Urinary bladder (tissue), 3 donors: ENCODE data around the genes PLSCR2, HLTF and TM4SF18.

DNA sequence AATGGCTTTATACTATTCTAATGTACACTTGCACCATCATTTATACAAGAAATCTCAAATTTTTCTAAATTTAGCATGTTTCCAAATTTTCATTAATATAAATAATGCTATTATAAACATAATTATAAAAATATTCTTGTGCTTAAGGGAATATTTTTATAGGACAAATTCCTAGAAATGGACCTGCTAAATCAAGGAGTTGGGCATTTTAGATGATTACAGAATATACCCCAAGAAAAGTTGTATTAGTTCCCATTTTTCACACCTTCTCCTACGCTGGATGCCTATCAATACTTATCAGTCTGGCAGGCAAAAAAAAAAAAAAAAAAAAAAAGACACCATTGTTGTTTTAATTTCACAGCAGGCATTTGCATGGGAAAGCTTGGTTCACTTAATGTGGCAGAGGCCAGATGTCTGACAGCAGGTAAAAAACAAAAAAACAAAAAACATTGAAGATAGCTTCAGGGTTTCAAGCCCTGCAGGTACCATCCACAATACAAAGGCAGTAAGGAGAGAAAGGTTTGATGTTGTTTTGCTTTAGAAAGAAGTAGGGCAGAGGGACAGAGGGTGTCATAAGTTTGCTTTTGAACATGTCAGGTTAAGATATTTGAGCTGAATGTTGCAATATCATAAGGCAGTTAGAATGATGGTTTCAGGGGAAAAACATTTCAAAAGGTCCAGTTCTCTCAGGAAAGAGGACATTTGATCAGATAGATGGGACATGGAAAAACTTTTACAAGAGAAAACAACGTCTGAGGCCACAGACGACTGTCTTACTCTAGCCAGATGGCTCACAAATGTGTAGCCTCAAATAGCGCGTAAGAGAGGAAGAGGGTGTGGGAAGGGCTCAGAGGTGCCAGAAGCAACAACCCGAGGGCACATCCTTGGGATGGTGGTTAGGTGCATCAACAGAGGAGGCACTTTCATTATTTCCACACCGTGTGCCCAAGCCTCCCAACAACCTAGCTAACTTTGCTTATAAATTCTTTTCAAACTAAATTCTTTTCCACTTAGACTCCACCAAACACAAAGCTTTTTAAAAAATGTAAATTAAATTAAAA lies 25.8 kb downstream of the PCOLCE2 start:
- PRO-cap, result no peak
- RAMPAGE, long total RNA, result no peak

- PRO-cap, result unidirectional peak, plus-strand start at chr3:142888297
- RAMPAGE, long total RNA, result no peak
Measured at GRCh38 chr3:142888172-142888479, 757 bp downstream of the PCOLCE2 start.

DNA sequence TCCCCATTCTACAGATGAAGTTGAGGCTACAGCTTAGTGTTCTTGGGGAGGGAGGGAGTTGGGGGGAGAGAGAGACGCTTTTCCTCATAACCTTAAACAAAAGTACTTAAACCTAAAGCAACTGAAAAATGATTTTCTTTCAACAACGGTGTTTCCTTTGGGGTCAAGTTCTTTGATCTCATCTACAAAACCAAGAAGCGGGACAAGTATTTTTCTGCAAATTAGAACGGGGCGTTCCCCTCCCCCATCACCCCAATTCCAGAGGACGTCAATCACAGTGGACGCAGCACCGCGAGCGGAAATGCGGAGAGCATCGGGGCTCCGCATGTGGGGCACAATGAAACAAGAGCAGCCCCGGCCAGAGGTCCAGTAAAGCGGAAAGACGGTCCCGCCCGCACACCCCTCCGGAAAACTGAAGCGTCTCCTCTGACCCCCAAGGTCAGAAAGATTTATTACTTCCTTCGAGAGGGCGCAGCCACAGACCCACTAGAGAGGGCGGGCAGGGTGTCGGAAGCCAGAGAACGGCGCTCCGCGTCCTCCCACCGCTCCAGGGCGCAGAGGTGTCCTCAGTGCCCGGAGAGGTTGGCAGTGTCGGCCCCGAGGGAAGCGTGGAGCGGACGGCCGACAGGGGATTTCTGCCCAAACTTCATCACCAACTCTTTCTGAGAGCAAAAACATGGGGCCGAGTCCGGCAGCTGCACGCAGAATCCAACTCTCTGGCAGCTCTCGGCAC lies 627 bp upstream of the CHST2 start:
- PRO-cap, result unidirectional peak, plus-strand start at position 502 of the sequence
- RAMPAGE, long total RNA, result no peak

DNA sequence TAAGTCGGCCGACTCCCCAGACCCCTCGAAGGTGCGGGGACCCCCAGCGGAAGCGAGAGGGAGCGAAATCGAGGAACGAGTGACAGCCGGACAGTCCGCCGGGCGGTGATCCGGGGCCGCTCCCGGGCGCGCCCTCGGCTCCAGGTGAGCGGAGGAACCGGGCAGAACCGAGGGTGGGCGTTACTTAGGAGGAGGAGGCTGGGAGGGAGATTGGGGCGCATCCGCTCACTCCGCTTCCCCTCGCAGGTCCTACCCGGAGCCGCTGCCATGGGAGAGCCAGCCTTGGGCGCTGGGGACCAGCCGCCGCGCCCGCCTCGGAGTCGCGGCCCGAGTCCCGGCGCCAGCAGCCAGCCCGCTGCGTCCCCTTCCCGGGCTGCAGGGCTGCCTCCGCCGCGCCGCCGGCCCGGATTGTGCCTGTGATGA lies 838 bp downstream of the CHST2 start:
- PRO-cap, result no peak
- RAMPAGE, long total RNA, result no peak

- PRO-cap, result no peak
- RAMPAGE, long total RNA, result no peak
Measured at GRCh38 chr3:143124452-143125610, 5.3 kb downstream of the CHST2 start.

GRCh38 chr3:143150961-143151202 lies 31.3 kb downstream of the CHST2 start:
- PRO-cap, result no peak
- RAMPAGE, long total RNA, result no peak

- PRO-cap, result no peak
- RAMPAGE, long total RNA, result no peak
Measured at GRCh38 chr3:143443991-143444314, 324.4 kb downstream of the CHST2 start.

DNA sequence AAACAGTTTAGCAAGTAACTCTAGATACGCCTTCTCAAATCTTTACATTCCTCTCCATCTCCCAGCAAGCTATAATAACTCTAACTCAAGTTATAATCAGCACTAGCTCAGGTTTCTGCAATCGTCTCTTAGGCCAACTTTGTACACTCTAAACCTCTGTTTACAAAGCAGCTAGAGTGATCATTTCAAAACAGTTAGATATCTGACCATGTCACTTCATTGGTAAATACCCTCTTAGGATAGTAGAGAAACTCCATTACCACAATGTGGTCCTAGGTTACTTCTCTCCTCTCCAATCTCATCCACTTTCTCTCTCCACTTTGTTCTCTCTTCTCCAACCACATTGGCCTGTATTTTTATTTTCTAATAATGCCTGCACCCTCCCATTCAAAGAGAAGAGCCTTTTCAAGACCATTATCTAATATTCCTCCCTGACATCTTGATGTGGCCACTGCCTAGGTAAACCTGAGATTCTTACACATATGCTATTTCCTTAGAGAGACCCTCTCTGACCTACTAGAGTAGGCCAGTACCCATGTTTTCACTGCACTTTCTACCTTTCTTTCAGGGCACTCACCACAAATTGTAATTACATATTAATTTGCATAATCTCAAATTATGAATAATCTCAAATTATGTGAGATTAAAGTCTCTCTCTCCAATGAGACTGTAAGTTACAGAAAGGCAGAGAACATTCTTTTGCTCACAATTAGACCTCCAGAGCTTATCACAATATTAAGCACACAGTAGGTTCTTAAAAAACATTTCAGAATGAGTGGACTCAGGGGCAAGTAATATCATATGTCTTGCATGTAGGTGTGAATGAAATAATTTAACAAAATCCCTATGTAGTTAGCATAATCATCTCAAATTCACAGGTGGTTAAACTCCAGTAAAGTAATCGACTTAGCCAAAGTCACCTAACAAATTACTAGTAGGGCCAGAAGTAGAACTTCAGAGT lies 30.9 kb downstream of the PLOD2 start:
- PRO-cap, result no peak
- RAMPAGE, long total RNA, result no peak

DNA sequence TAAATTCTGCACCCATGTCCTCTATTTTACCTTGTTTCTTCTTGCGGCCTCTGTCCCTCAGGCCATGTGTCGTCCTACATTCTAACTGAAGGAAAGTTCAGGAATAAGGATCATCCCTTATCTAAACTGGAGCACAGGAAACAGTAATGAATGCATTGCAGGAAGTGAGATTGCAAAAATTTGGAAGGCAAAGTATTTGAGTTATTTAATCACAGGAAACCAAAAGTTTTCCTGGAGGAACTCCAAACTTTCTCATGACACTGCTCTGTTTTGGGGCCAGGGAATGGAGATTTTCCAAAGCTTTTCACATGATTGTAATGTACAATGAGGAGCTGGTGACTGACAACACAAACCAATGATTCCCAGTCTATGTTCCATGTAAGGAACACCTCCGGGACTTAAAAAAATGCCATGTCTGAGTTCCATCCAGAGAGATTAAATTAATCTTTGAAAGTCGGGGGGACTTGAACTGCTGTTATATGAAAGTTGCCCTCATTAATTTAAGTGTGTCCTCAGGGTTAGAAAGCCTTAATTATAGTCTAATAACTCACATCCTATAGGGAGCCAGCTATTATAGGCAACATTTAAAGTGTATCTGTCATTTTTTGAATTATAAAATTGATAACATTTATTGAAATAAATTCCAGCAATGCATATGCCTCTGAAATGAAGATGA lies 57.9 kb upstream of the PLSCR4 start:
- PRO-cap, result bidirectional peak, plus-strand start at position 317 of the sequence, minus-strand start at position 87 of the sequence
- RAMPAGE, long total RNA, result no peak

DNA sequence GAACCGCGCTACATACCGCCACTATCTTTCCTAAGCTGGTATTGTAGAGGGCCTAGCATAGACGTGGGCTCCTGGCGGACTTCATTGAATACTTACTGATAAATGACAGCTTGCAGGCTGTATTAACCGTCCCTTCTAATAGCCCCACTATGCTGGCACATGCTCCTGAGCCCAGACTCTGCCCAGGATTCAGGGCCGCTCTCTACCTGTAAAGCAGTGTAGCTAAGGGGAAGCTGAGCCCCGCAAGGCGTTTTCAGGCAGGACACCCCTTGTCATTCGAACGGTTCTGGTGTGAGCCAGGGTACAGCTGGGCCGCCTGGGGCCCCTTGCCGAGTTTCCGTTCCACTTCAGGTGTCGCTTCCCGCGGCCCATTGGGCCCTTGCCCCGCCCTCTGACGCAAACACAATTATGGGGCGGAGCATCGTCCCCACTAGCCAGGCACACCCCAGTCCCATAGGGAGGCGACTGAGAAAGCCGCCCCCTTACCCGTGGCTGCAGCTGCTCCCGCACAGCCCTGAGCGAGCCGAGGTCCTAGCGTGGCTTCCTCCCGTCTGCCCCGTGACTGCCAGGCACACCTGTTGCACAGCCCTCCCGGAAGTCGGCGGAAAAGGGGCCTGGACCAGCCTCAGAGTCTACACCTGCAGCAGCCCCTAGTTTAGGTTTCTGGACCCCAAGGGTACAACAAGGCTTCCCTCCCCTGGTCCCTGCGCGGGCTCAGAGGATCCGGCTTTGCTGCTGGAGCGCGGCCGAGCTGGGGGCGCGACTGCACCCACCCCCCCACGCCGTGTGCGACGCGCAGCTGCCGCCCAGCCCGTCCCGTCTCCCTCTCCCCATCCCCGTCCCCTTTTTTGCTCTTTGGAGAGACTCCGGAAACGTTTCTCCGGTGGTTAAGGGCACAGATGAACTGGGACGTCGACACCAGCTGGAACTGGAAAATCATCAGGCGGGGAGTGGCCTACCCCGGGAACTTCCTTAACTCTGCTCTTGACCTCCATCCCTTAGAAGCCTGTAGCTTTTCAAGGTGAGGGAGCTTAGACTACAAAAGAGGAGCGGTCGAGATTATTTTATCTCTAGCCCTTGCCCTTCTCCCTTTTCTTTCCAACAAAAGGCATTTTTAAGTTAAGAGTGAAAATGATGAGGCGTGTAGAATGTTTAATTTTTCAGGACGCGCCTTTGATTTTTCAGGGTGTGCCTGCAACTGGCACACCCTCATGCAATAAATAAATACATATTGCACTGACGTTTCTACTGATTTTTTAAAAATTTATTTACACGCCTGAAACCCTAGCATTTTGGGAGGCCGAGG lies at the start of gene PLSCR2:
Gene PLSCR2, minus strand, starts transcription at position 553 of the 1,306 bp plus-strand sequence.
- PRO-cap, result bidirectional peak, plus-strand start at position 448 of the sequence, minus-strand start at position 344 of the sequence
- RAMPAGE, long total RNA, result no peak

DNA sequence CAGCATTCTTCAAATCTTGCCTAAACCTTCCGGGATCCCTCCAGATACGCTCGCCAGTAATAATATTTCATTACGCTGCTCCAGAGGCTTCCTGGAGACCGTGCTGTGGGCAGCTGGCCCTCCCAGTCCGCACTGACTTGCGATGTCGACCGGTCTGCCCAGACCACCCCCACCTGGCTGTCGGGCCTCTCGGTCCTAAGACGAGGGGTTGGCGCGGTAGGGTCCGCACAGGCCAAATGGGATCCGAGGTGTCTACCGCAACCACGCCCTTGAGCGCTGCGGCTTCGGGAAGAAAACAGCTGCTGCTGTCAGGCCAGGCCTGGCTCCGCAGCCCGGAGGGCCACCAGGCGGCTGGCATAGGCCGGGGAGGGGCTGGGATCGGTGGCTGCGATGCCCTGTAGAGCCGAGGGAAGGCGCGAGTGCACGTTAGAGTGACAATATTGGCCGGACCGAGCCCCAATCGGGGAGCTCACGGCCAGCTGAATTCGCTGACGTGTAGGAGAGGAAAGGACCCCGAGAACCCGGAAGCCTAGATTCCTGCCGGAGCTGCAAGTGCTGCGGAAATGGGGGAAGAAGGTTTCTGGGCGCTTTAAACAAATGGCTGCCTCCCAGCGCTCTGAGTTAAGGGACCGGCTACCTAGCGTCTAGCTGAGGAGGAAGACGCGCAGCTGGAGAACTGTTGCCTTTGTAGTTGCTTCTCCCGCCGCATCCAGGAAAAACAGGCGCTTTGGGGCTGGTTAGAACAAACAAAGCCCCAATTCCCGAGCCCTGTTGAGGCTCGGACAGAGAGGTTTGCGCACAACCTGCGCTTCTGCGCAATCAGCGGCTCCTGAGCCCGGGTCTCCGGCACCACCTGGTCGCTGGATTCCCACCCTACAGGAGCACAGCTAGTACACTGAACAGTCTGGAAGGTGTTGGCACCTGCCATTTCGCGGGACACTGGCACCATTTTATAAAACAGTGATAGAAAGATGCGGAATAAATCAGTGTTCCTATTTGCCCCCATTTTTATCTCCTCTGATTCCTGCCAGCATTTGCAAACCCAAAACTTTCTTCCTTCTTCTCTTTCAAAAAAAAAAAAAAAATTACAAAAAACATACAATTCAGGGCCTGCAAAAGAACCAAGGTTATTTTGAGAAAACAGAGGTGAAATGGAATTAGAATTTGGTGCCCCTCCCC lies 14.0 kb downstream of the ZIC4 start:
- PRO-cap, result no peak
- RAMPAGE, long total RNA, result no peak

DNA sequence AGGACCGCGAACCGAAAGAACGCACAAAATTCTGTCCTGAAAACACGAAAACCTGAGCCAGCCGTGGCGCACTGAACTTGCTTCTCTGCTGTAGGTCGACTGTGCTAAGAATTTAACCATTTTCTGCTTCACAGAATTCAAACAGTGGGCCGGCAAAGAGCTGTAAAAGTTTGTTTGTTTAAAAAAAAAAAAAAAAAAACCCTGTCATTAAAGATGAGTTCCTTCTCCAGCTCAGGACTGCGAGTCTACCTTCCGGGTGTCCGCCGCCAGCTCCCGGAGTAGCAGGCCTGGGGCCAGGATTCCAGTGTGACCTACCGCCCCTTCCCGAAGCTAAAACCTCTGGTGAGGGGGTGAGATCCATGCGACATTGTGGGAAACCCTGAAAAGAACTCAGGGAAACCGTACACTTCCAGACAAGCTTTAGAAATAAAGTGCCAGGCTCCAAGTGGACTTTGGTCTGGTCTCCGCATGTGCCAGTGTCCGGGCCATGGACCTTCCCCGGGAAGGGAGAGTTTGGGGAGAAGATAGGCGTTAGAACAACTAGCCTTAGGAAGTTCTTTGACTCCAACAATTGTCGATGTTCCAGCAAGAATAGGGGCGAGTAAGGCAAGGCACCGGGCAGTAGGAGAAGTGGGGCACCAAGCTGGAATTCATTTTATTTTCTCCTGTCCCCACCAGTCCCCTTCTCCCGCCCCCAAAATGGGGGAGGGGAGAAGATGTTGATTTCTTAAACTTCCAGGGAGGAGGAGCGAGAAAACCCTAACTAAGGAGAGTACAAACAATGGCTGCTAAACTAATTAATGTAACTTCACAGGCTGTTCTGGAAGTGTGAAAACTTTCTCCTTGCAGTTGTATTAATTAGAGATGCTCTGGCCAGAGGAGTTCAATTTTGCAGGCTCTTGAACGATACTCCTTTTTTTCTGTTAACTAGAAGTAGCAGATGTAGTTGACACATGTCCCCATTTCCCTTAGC lies 11.8 kb downstream of the ZIC4 start:
- PRO-cap, result no peak
- RAMPAGE, long total RNA, result no peak

GRCh38 chr3:147396377-147396899 lies 9.9 kb downstream of the ZIC4 start:
- PRO-cap, result no peak
- RAMPAGE, long total RNA, result no peak

- PRO-cap, result no peak
- RAMPAGE, long total RNA, result no peak
Measured at GRCh38 chr3:148731452-148731953, 33.8 kb downstream of the AGTR1 start.

DNA sequence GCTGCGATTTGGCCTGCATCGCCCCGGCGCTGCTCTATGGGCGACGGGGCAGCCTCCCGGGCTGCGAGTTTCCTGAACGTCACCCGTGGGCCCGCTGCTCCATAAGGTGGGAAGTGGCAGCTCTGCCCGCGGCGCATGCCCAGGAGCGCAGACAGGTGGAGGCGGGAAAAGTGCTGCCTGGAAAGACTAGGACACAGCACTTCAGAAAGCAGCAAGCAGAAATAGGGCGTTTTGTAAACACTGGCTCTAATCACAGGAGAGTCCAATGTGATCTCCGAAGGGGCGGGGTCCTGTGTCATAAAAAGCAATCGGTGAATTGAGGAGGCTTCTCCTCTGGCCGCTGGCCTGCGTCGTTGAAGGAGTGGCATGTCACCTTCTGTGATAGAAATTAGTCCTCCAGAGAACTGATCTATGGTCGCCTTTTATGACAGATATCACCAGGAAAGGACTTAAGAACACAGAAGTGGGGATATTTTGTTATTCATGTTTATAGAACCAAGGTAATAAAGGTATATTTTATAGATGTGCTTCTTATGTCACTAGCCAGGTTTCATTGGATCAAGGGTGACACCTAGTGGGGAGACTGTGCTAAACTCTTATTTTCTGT lies 44.3 kb upstream of the GYG1 start:
- PRO-cap, result no peak
- RAMPAGE, long total RNA, result no peak

GRCh38 chr3:149085689-149086915 lies at the start of gene HLTF:
HLTF (minus strand) TSS chr3:149086533.
- PRO-cap, result unidirectional peak, plus-strand start at chr3:149085946; bidirectional peak, plus-strand start at chr3:149086743, minus-strand start at chr3:149086510
- RAMPAGE, long total RNA, result start-site peak on the minus strand at chr3:149086496-149086528, 634 and 257 reads in 2 replicates

DNA sequence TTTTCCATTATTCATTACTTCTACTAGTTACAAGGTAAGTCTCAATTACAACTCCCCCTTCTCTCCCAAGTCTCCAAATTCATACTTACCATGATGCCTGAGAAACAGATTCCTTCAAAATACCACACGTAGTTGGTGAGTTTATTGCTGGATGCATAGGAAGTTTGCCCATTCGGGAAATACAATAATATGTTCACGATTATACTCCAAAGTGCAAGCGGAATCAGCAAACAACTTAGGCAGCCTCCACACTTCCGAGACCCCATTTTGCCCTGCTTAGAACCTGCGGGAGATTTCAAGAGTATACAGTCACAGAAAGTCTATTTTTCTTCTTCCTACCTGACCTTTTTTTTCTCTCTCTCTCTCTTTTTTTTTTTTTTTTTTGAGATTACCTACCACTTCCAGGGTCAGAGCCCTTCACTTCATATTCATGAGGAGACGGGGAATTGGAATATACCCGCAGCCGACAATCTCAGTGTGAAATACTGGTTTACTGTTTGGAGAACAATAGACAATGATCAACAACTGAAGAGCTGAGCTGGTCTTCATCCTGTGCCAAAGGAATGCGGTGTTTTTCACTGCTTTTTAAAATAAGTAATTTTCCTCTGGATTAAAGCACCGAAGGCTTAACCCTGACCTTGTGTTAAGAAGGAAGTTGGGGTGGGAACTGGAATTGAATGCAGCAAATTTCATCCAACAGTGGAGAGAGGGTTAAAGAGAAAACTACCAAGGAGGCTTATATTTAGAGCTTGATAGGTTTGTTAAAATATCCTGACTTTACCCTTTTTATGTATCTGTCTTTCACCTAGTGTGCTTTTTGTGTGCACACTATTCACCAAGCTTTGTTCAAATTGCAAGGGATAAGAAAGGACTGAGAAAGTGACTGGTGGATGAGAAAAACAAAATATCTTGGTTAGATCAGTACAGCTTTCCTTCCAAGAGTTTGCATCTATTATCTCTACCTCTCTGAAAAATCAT lies at the start of gene TM4SF18:
Gene TM4SF18, minus strand, starts transcription at position 520 of the 978 bp plus-strand sequence.
- PRO-cap, result no peak
- RAMPAGE, long total RNA, result no peak

DNA sequence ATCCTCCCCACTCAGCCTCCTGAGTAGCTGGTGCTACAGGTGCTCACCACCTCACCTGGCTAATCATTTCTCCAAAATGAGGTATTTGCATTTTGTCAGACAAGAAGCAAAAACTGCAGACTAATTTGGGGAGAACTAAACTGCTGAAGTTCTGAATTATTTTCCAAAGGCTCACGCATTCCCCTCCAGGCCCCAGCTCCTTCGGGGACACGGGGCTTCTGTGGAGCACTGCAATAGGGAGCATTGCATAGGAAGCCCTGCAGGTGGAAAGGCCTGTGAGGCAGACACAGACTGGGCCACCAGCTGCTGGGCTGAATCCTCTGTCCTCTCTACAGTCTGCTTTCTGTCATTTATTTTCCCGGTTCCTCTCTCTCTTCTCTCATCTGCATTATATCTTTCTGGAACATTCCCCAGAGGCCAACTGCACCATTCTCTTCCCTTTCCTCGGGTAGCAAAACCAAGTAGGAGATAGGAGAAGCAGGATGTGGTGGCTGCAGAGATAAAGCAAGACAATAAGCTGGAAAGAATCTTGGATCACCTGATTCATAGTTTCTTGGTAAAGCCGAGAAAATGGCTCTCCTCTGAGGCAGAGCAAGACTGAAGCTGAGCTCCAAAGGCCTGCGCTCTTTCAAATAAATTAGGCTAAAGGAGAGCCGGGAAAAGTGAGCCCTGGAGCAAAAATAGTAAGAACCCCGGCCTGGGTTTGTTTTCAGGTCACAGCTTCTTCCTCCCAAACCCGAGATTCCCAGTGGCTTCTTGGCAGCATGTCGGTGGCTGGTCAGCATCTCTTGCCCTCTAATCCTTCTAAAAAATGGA lies 5.2 kb downstream of the TM4SF4 start:
- PRO-cap, result no peak
- RAMPAGE, long total RNA, result no peak

- PRO-cap, result no peak
- RAMPAGE, long total RNA, result no peak
Measured at GRCh38 chr3:149612692-149613452, 45.0 kb downstream of the WWTR1 start.

- PRO-cap, result no peak
- RAMPAGE, long total RNA, result no peak
Measured at GRCh38 chr3:149638405-149639293, 19.2 kb downstream of the WWTR1 start.